Ovary (tissue), 7 donors: ENCODE results near the gene CDX1.

DNA sequence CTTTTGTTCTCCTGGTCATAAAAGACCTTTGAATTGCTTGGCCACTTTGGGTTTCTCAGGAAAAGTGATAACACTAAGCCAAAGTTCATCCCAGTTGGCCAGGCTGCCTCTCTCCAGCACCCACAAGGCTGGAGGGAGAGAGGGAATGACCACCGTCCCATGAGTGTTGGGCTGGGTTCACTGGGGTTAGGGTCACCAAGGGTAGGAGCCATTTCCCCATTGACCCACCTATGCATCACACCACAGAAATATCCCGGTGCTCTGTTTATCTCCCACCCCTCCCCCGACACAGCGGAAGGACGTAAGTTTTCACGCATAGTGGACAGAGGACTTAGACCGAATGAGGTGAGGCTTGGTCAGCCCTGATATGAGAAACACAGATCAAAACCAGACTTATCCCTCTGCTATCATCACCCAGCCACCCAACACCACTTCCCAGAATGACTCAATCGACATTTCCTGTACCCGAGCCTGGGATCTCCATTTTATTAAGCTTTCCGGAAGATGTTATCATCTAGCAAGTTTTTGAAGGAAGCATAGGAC is 27.1 kb upstream of the PPARGC1B start:
- PRO-cap, 7 experiments: no peak in any of the 7 experiments
- RAMPAGE, long total RNA, 2 experiments: no peak in any of the 2 experiments

GRCh38 chr5:149730697-149731394 is 736 bp downstream of the PPARGC1B start:
- PRO-cap, 7 experiments: peak in 4 of 7 experiments; most common plus-strand start chr5:149731081 (in 1); most common minus-strand start chr5:149731357 (in 2)
- RAMPAGE, long total RNA, 2 experiments: no peak in any of the 2 experiments

DNA sequence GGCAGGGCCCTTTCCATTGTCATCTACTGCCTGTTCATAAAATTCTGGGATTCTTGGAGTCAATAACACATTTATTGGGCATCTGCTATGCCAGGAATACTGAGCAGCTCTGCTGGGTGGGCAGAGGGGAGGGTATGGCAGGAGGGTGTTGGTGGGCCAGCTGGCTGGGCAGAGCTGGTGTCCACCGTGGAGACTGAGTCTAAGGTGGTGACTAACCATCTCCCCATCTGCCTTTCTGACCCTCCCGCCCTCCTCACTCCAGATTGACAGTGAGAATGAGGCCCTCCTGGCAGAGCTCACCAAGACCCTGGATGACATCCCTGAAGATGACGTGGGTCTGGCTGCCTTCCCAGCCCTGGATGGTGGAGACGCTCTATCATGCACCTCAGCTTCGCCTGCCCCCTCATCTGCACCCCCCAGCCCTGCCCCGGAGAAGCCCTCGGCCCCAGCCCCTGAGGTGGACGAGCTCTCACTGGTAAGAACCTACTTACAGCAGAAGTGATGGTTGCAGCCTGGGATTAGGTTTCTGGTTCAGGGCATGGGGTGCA is 96.4 kb downstream of the PPARGC1B start:
- PRO-cap, 7 experiments: no peak in any of the 7 experiments
- RAMPAGE, long total RNA, 2 experiments: no peak in any of the 2 experiments

- PRO-cap, 7 experiments: no peak in any of the 7 experiments
- RAMPAGE, long total RNA, 2 experiments: no peak in any of the 2 experiments
Observed at GRCh38 chr5:149930598-149931327, 13.8 kb downstream of the PDE6A start.

- PRO-cap, 7 experiments: peak in 2 of 7 experiments; most common plus-strand start chr5:149960306 (in 2); most common minus-strand start chr5:149960247 (in 1)
- RAMPAGE, long total RNA, 2 experiments: no peak in any of the 2 experiments
Observed at GRCh38 chr5:149959933-149960421, 581 bp upstream of the SLC26A2 start.

DNA sequence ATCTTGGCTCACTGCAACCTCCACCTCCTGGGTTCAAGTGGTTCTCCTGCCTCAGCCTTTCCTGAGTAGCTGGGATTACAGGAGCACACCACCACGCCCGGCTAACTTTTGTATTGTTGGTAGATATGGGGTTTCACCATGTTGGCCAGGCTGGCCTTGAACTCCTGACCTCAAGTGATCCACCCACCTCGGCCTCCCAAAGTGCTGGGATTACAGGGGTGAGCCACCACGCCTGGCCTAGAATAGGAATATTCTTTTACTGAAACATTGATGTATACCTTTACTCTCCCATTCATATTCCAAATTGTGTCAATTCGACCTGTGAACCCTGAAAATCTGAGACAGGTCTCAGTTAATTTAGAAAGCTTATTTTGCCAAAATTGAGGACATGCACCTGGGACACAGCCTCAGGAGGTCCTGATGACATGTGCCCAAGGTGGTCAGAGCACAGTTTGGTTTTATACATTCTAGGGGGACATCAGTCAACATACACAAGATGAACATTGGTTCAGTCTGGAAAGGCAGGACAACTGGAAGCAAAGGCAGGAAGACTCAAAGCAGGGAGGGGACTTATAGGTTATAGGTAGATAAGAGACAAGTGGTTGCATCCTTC is 27.2 kb downstream of the HMGXB3 start:
- PRO-cap, 7 experiments: no peak in any of the 7 experiments
- RAMPAGE, long total RNA, 2 experiments: no peak in any of the 2 experiments

DNA sequence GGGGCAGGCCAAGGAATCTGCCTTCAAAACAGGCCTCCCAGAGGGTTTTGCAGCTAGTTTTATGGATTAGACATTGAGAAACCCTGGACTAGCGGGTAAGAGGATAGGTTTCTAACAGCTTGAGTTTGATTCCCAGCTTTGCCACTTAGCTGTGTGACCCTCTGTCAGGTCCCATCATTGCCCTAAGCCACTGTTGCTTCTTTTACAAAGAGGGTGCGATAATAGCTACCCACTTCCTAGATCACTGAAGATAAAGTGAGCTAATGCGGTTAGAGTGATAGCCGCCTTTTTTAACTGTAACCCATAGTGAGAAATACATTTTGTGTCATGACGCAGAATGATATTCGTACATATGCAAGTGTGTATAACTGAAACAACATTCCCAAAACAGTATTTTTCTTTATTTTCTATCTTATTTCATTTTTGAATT is 40.3 kb downstream of the CSF1R start:
- PRO-cap, 7 experiments: no peak in any of the 7 experiments
- RAMPAGE, long total RNA, 2 experiments: no peak in any of the 2 experiments

GRCh38 chr5:150081772-150082275 is 4.5 kb downstream of the CSF1R start:
- PRO-cap, 7 experiments: no peak in any of the 7 experiments
- RAMPAGE, long total RNA, 2 experiments: no peak in any of the 2 experiments

DNA sequence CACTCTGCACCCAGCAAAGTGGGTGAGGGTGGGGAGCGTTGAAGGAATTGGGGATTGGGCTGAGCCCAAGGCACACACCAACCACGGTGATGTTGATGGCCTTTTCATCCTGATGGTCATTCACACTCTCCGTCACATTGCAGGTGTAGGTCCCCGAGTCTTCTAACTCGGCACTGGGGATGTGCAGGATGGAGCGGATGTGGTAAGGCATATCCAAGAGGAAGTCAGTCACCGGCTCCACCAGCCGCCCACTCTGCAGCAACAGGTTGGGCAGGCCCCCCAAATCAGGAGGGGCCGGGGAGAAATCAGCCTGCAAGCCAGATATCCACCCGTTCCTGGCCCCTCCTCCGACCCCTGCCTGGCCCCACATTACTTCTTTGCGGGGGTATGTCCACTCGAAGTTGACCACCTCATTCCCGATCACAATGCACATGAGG is 22.1 kb downstream of the PDGFRB start:
- PRO-cap, 7 experiments: no peak in any of the 7 experiments
- RAMPAGE, long total RNA, 2 experiments: no peak in any of the 2 experiments

GRCh38 chr5:150158428-150158973 is 2.9 kb upstream of the PDGFRB start:
- PRO-cap, 7 experiments: peak in 2 of 7 experiments; most common plus-strand start chr5:150158833 (in 1)
- RAMPAGE, long total RNA, 2 experiments: no peak in any of the 2 experiments

DNA sequence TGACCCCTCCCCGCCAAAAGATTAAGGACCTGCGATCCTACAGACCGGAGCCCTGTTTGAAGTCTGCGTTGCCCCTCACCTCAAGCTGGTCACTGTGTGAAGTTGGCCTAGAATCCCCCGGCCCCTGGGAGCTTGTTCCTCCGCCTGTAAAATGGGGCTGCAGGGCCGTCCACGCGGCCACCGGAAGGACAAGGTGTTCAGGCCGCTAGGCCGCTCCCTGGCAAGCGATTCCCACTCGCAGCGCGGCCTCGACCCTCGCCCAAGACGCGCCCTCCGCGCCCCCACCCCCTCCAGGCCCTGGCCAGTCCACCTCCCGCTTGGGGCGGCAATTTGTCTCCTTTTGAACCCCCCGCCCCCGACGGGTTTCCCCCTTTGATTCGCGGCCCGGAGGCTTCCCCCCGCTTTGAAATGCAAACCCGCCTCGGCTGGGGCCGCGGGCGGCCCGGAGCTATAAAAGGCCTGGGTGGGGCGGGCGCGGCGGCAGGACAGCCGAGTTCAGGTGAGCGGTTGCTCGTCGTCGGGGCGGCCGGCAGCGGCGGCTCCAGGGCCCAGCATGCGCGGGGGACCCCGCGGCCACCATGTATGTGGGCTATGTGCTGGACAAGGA is at the start of gene CDX1:
Gene CDX1 (plus strand): TSS at position 480 of the 607 bp plus-strand sequence.
- PRO-cap, 7 experiments: no peak in any of the 7 experiments
- RAMPAGE, long total RNA, 2 experiments: no peak in any of the 2 experiments

GRCh38 chr5:150185086-150185642 is 4.7 kb upstream of the SLC6A7 start:
- PRO-cap, 7 experiments: no peak in any of the 7 experiments
- RAMPAGE, long total RNA, 2 experiments: no peak in any of the 2 experiments

DNA sequence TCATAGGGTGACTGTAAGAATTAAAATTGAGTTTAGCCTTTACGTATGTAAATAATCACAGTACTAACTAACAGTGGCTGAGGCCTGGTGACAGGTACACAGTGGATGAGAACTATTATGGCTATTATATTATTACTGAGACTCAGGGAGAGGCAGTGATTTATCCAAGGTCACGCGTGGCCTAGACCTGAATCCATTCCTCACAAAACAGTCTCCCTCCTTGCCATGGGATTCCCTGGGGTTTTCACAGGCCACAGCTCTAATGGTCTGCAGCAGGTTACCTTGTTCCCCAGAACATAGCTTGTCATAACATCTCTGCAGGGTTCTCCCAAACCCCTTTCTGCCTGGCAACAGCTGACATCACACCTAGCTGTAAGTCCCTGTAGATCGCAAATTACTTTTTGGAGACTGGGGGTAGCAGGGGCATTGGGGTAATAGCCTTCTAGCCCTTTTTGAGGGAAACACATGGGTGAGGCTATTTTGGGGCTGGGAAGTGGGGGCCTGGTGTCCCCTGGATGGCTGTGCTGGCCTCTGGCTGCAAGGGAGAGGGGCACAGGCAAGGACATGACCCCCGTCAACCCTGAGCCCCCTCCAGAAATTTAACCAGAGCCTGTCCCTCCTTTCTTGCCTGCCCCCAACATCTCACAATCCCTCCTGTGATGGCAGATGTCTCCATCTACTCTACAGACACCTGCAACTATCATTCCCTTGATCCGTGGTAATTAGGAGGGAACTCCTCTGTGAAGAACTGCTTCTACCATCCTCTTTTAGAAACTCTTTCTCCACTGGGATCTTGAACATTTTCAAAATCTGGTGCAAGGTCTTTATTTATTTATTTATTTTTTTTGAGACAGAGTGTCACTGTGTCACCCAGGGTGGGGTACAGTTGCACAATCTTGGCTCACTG is 1.3 kb downstream of the CD74 start:
- PRO-cap, 7 experiments: peak in 1 of 7 experiments; most common plus-strand start position 404 of the sequence (in 1); most common minus-strand start position 306 of the sequence (in 1)
- RAMPAGE, long total RNA, 2 experiments: no peak in any of the 2 experiments

DNA sequence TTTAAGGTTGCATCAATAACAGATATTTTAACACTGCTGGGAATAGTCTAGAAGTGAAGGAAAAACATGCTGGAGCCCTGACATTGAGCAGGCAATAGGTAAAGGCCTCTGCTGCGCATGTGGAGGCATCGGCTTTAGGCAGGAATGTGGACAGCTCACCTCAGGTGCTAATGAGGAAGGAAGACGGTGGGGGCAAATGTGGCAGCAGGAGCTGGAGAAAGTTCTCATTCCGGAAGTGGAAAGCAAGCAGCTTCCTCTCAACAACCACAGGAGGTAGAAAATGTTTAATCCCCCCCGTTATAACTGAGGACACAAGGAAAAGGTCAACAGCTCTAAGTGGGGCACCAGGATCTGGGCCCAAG is 7.5 kb upstream of the RPS14 start:
- PRO-cap, 7 experiments: no peak in any of the 7 experiments
- RAMPAGE, long total RNA, 2 experiments: no peak in any of the 2 experiments

DNA sequence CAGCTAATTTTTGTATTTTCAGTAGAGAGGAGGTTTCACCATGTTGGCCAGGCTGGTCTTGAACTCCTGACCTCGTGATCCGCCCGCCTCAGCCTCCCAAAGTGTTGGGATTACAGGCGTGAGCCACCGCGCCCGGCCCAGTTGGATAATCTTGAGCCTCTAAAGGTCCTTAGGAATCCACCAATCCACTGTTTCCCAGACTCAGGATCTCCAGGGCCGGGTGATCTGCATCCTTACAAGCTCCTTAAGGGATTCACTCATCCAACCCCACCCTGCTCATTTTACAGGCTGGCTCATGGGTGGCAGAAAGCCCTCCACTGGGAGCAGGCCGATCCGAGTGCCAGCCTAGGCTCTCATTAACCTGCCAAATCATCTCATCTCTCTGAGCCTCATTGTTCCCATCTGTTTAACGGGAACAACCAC is 23.2 kb upstream of the NDST1 start:
- PRO-cap, 7 experiments: no peak in any of the 7 experiments
- RAMPAGE, long total RNA, 2 experiments: no peak in any of the 2 experiments

- PRO-cap, 7 experiments: no peak in any of the 7 experiments
- RAMPAGE, long total RNA, 2 experiments: no peak in any of the 2 experiments
Observed at GRCh38 chr5:150498306-150498953, 9.5 kb upstream of the NDST1 start.

DNA sequence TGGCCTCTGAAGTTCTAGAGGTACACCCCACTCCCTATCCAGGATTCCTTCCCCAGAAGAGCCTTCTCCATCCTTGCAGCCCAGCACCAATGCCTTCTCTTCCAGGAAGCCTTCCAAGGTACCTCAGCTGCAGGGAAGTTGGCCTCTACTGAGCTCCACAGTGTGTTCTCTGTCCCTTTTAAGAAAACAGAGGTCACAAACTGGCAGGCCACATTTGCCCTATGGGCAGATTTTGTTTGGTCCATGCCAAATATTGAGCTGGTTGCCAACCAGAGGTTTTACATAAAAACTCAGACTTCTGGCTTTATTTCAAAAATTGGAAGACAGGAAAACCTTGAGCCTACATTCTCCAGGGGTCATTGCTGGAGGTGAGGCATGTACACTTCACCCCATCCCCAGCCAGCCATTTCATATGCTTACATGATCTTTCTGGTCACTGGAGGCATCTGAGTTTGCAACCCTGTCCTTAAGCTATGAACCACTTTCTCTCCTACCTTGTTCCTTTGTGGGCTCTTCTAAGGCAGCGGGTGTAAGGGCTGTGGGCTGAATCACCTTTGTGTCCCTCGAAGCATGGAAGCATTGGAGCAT is 8.9 kb upstream of the NDST1 start:
- PRO-cap, 7 experiments: no peak in any of the 7 experiments
- RAMPAGE, long total RNA, 2 experiments: no peak in any of the 2 experiments

GRCh38 chr5:150500050-150500753 is 7.7 kb upstream of the NDST1 start:
- PRO-cap, 7 experiments: no peak in any of the 7 experiments
- RAMPAGE, long total RNA, 2 experiments: no peak in any of the 2 experiments

GRCh38 chr5:150503790-150504809 is 3.8 kb upstream of the NDST1 start:
- PRO-cap, 7 experiments: no peak in any of the 7 experiments
- RAMPAGE, long total RNA, 2 experiments: no peak in any of the 2 experiments

- PRO-cap, 7 experiments: no peak in any of the 7 experiments
- RAMPAGE, long total RNA, 2 experiments: no peak in any of the 2 experiments
Observed at GRCh38 chr5:150521423-150521880, 13.5 kb downstream of the NDST1 start.